Pulmonary lymph node (tissue), 1 donor: Measurements from ENCODE around the genes SUMF1 and ARL8B.

DNA sequence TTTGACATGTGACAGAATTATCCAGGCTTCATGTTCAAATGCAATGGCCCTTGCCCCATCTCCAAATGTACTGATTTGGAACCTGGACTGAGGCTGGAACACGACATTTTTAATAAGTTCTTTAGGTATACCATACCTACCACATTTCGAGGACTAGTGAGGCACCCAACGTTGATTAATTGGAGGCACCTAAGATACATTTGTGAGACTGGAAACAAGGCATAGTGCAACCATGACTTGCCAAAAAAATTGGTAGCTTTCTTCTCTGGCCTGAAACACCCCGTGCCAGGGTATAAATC lies 179.7 kb downstream of the CHL1 start:
- PRO-cap: no peak

- PRO-cap: no peak
Observed at GRCh38 chr3:535536-535795, 338.9 kb downstream of the CHL1 start.

GRCh38 chr3:3157498-3158060 lies 21.9 kb downstream of the CRBN start:
- PRO-cap: no peak

- PRO-cap: no peak
Observed at GRCh38 chr3:4340975-4341419, 37.8 kb downstream of the SETMAR start.

DNA sequence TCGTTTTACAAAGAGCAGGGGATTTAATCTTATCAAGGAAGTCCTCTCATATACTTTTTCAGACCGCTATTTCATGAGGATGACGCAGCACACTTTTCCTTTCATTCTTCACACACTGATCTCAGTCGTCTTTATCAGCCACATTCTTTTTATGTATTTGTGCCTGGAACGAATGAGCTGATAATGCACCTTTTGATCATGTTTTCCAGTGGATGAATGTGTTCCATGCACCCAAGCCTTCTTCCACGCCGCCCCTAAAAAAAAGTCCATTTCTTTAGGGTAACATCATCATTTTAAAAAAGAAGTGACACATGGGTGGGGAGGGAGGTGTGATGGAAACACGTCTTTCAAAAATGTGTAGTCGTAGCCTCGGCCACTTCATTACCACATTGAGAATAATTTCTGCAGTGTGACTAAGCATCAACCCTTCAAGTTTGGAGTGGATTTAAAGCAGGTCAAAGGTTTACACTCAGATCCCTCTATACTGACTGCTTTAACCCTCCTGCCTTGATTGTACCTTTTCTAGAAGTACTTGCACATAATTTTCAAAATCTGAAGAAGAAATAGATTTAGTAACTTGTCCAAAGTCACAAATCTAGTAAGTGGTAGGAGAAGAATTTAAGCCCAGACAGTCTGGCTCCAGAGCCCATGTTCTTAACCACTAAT lies 48.3 kb downstream of the SETMAR start:
- PRO-cap: no peak

DNA sequence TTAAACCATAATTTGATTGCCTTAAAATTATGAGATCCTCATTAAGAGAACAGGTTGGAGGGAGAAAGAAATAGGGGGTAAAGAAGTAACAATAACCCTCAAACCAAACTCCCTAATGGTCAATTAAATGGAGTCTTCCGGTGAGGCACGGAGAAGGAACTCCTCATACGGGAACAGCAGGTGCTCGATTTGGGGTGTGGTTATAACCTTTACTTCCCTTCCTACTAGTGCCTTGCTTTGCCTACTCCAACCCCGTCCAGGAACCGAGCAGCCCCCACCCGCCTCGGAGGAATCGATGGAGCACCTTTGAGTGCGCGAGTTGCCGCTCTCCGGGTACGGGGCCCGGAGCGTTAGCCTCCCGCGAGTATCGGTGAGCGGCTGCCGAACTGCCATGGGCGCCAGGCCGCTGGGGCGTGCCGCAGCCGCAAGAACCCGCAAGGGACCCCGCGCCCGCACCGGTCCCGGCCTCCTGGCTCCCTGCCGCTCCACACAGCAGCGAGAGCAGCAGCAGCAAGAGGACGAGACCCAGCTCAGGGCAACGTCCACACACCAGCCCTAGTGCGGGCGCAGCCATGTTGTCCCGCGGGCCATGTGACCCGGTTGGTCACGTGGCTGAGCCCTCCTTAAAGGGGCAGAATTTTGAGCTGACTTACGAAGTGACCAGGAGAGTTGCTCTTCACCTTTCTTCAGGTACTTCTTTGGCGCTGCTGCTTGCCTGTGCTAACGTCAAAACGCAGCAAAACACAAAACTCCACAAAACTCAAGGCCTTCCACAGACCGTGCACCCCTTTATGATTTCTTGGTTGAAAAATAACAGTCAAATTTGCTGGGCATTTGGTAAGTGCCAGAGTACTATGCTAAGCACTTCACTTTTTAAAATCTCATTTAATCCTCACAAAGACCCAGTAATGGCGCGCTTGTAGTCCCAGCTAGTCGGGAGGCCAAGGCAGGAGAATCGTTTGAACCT lies at the start of gene SUMF1:
Gene SUMF1 (minus strand): TSS at position 598 of the 967 bp plus-strand sequence.
- PRO-cap: bidirectional peak, plus-strand start at position 654 of the sequence, minus-strand start at position 589 of the sequence

DNA sequence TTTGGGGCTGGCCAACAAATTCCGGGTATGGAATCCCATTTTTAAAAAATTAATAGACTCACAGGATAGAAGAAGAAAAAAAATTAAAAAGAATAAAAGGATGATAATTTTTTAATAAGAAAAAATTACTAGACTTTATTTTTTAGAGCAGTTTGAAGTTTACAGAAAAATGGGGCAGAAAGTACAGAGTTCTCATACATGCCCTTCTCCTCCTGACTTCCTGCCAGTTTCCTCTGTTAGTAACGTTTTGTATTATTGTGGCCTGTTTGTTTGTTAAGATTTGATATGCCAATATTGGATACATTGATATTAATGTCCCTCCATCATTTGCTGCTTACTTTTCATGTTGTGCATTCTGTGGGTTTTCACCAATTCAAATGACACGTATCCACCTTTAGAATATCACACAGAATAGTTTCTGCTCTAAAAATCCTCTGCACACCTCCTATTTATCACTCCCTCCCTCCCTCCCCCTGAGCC lies 149.8 kb upstream of the BHLHE40 start:
- PRO-cap: unidirectional peak, minus-strand start at position 222 of the sequence

DNA sequence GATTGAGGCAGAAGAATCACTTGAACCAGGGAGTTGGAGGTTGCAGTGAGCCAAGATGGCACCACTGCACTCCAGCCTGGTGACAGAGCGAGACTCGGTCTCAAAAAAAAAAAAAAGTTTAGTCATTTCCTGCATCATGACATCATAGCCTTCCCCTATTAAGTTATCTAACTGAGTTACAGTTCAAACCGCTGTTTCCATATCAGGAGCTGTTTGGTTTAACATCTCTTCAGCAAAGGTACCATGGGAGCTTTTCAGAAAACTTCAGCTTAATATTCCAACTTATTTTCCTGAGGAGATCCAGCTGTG lies 77.5 kb upstream of the BHLHE40 start:
- PRO-cap: no peak

DNA sequence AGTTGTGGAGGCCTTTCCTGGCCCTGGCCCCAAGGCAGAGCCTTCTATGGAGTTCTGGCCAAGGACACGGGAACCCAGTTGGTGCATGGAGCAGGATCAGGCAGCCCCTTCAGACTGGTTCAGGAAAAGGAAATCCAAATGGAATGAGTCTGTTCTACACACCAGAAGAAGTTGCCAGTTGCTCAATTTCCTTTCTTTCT lies 29.0 kb upstream of the BHLHE40 start:
- PRO-cap: no peak

- PRO-cap: bidirectional peak, plus-strand start at chr3:4978926, minus-strand start at chr3:4978655
Observed at GRCh38 chr3:4978724-4979051, 549 bp upstream of the BHLHE40 start.

- PRO-cap: no peak
Observed at GRCh38 chr3:5052834-5053217, 69.3 kb upstream of the ARL8B start.

GRCh38 chr3:5121871-5122739 lies at the start of gene ARL8B:
Gene ARL8B (plus strand): TSS chr3:5122292.
- PRO-cap: unidirectional peak, plus-strand start at chr3:5122296

- PRO-cap: no peak
Observed at GRCh38 chr3:5138606-5139027, 16.5 kb downstream of the ARL8B start.

DNA sequence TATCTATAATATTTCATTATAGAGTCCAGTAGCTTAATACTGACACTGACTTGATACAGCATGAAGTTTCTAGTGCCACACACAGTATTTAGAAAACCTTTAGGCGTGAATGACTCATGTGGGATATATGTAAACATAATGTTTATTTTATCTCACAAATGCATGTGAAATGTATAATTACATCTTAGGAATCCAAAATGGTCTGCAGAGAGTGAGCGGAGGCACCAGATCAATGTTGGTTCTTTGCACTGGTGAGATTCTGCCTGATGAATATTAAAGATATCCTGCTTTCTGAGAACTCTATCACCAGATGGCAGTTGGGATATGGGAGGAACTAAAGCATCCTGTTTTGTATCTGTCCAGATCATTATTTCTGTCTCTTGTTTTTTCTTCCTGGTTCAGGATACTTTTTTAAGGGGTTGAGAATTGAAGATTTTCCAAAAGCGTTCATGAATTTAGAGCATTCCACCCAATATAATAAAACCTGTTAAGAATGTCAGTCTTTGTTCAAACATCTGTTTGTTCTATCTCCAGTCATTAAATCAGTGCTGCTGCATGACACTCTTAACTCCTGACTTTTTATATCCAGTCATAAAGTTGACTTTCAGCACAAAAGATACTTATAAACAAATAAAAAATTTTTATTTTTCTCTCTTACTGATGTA lies 8.3 kb upstream of the EDEM1 start:
- PRO-cap: no peak

- PRO-cap: no peak
Observed at GRCh38 chr3:5184367-5185448, 2.8 kb upstream of the EDEM1 start.

GRCh38 chr3:5194648-5195519 lies 7.4 kb downstream of the EDEM1 start:
- PRO-cap: bidirectional peak, plus-strand start at chr3:5195018, minus-strand start at chr3:5194990

GRCh38 chr3:5207021-5207505 lies 19.6 kb downstream of the EDEM1 start:
- PRO-cap: no peak

GRCh38 chr3:6531093-6531652 lies 329.7 kb upstream of the GRM7 start:
- PRO-cap: no peak

DNA sequence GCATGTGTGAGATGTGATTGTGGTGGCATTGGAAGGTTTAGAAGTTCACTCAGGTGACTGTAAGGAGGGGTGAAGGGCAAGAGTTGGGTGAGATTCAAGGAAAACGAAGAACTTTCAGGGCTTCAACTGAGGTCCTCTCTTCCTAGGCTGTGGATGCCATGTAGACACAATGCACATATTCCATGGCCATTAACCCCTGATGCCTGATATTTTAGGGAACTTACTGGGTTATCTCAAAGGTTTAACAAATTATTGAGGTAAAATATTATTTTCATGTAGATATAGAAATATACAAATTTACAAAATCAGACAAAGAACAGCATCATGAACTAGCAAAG lies 447.7 kb downstream of the GRM7 start:
- PRO-cap: unidirectional peak, plus-strand start at position 83 of the sequence

- PRO-cap: no peak
Observed at GRCh38 chr3:7573294-7573535, 712.3 kb downstream of the GRM7 start.